ENCODE results near the genes PLG and PRKN.

DNA sequence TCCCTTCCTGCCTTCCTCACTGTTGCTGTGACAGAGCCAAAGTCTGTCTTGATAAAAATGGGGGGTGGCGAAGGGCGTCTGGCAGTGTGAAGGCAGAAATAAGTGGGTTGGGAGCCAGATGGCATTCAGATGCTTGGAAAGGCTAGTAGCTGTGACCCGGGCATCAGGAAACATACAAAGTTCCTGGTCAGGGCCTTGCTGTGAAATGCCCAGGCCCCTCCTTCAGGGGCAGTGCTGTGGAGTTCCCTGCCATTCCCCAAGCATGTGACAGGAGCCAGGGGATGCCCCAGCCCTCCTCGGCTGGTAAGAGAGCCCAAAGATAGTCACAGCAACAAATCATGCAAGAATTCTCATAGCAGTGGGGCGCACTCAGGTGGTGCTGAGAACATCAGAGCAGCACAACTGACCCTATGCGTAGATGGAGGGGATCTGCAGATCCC lies 39.3 kb downstream of the SLC22A1 start:
- PRO-cap: no peak
CAGE:
- cytosol, long polyA minus RNA: no peak
- cytosol, long polyA plus RNA: no peak
- long polyA plus RNA: no peak
- nucleus, long polyA minus RNA: no peak
- nucleus, long polyA plus RNA: no peak

DNA sequence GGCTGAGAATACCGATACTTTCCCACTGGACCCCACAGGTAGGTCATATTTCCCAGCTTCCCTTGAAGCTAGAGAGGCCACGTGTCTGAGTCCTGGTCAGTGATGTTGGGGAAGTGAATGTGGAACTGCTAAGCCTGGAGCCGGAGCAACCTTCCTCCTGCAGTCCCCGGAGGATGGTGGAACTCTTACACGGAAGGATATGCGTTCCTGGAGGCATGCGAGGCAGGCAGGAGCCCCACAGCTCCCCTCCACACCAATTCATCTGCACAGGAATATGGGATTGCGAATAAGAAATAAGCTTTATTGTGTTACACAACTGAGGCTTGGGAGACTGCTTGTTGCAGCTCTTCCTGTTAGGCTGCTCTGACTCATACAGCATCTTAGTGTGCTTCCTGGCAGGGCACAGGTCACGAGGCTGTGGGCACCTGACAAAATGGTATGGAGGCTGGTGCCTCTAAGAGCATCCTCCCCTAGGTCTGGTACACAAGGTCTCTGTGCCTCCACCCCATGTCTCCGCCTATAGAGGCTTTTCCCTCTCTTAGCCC lies 6.7 kb downstream of the SLC22A3 start:
- PRO-cap: no peak
CAGE:
- cytosol, long polyA minus RNA: no peak
- cytosol, long polyA plus RNA: no peak
- long polyA plus RNA: no peak
- nucleus, long polyA minus RNA: no peak
- nucleus, long polyA plus RNA: no peak

- PRO-cap: no peak
CAGE:
- cytosol, long polyA minus RNA: no peak
- cytosol, long polyA plus RNA: no peak
- long polyA plus RNA: no peak
- nucleus, long polyA minus RNA: no peak
- nucleus, long polyA plus RNA: no peak
These were observed 96.9 kb downstream of the SLC22A3 start for GRCh38 chr6:160444905-160445616.

GRCh38 chr6:160701960-160702486 lies at the start of gene PLG:
Gene PLG (plus strand): TSS chr6:160702244.
- PRO-cap: no peak
CAGE:
- cytosol, long polyA minus RNA: no peak
- cytosol, long polyA plus RNA: no peak
- long polyA plus RNA: no peak
- nucleus, long polyA minus RNA: no peak
- nucleus, long polyA plus RNA: no peak

- PRO-cap: no peak
CAGE:
- cytosol, long polyA minus RNA: no peak
- cytosol, long polyA plus RNA: no peak
- long polyA plus RNA: no peak
- nucleus, long polyA minus RNA: no peak
- nucleus, long polyA plus RNA: no peak
These were observed 71.8 kb upstream of the MAP3K4 start for GRCh38 chr6:160919569-160920273.

DNA sequence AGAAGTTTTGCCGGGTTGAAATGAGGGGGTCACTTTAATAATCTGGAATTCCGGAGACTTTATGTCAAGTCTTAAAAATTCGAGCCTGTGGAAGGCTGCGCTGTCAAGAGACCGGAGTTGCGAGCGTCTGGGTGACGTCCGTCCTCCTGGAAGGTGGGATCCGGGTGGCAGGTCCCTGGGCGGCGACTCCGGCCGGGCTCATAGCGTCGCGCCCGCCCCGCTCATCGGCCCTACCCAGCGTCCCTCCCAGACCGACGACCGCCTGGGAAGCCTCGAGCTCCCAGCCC lies 378 bp upstream of the MAP3K4 start:
- PRO-cap: bidirectional peak, plus-strand start at position 249 of the sequence, minus-strand start at position 133 of the sequence
CAGE:
- cytosol, long polyA minus RNA: no peak
- cytosol, long polyA plus RNA: no peak
- long polyA plus RNA: no peak
- nucleus, long polyA minus RNA: no peak
- nucleus, long polyA plus RNA: no peak

DNA sequence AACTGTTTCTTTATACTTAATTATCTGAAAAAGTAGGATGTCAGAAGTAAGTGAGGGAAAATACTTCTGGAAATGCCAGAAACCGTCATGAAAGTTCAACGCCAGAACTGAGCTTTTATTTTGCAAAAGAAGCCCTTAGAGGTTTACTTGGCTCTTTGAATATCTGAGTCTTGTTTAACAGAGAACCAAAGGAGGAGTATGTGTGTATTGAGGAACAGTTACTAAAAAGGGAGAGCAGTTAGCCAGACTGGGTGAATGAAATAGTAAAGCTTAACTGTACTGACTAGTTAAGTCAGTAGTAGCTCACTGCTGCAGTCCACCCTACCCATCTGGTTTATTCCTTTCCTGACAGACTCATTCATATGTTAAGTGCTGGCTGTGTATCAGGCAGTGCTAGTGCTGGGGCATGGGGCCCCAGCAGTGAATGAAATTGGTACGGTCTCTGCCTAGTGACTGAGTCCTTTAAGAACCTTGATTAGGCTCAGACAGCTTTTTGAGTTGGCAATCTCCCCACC lies 20.0 kb downstream of the MAP3K4 start:
- PRO-cap: no peak
CAGE:
- cytosol, long polyA minus RNA: no peak
- cytosol, long polyA plus RNA: no peak
- long polyA plus RNA: no peak
- nucleus, long polyA minus RNA: no peak
- nucleus, long polyA plus RNA: no peak

DNA sequence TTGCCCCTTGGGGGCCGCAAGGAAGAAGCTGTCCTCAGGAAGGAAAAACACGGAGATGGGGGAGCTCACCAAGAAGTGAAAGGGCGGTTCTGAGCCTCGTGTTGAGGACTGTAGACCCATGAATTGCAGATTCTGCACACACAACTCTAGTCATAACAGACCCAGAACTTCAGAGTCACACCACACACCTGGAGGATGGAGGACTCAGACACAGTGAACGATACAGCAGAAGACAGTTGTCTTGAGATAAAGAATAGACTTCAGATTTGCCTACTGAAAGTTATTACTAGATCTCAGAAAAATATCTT lies 88.0 kb downstream of the MAP3K4 start:
- PRO-cap: no peak
CAGE:
- cytosol, long polyA minus RNA: no peak
- cytosol, long polyA plus RNA: no peak
- long polyA plus RNA: no peak
- nucleus, long polyA minus RNA: no peak
- nucleus, long polyA plus RNA: no peak

DNA sequence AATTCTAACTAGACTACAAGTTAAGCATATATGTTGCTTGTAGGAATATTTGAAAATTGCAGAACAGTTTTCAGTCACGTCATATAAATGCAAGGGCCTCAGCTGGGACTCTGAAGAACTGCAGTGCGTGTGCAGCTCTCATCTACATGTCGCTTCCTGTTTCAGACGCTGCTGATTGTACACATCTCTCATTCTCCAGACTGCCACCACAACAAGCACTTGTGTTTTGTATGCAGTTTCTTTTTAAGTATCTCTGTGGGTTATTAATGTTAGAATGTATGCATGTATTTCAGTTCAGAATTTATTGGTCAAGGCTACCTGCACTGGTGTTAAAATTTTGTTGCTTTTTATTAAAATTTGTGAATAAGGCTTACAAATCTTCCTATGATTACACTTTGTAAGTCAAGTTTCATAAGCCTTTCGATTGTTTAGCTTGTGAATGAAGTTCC lies 119.8 kb downstream of the MAP3K4 start:
- PRO-cap: no peak
CAGE:
- cytosol, long polyA minus RNA: no peak
- cytosol, long polyA plus RNA: no peak
- long polyA plus RNA: no peak
- nucleus, long polyA minus RNA: no peak
- nucleus, long polyA plus RNA: no peak

DNA sequence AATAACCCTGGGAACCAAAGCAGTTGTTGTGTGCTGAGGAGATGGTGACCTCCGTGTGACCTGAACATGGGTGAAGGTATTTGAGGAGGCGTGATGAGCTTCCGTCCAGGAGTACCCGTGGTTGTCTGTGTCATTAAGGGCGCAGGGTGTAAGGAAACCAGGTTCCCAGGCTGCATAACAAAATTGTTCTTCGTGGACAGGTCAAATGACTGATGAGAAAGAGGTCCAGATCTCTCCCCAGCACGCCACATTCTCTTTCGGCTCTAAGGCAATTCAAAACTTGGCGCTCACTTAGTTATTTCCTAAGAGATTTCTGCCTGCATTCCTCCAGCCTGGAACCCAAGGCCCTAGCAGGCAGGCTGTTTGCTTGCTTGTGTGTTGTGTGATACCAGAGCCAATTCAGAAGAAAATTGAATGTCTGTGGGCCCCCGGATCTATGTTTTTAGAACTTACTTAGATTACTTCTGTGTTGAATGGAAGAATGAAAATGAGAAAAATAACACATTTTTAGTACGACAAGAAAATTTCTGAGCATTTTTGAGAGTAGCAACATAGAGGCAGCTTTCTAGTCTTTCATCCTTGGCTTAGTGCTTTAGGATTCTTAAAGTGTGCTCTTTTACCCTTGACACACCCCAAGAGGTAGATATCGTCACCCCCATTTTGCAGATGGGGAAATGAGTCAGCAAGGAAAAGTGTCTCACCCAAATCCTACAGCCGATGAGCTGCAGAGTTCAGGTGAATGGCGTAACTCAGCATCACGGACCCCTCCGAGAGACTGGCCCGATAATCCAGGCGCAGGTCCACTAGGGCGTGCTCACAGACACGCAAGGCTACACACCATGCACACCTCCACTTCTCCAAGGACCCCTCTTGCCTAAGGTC lies 139.7 kb downstream of the AGPAT4 start:
- PRO-cap: no peak
CAGE:
- cytosol, long polyA minus RNA: no peak
- cytosol, long polyA plus RNA: no peak
- long polyA plus RNA: no peak
- nucleus, long polyA minus RNA: no peak
- nucleus, long polyA plus RNA: no peak

DNA sequence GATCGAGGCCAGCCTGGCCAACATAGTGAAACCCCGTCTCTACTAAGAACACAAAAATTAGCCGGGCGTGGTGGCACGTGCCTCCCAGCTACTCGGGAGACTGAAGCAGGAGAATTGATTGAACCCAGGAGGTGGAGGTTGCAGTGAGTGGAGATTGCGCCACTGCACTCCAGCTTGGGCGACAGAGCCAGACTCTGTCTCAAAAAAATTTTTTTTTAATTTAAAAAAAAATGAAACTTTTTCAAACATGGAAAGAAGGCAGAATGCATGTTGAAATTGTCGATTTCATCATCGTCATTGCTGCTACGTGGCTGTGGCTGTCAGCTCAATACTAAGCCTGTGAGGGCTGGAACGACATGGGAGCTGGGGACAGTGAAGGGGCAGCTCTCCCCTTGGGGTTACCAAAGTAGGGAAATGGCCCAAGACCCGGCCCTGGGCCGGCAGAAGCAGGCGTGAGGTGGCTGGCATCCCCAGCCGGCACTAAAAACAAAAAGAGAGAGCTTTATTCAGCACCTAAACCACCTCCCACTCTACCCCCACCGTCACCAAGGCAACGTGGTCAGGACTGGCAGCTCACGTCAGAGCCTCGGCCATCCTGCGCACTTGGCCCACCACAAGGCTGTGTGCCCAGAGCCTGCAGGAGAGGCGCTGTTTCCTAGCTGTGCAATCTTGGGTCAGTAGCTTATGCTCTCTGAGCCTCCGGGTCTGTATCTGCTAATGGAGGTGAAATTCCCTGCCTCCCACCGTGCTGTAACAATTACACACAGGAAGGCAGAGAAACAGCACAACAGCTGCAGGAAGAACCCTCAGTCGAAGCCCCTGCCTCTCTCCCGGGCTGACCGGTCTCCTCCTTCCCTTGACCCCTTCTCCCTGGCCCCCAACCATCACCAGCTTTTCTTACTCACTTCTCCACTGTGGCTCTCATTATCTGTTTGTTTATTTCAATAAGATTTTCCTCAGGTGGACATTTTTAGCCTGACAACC lies 30.7 kb downstream of the AGPAT4 start:
- PRO-cap: no peak
CAGE:
- cytosol, long polyA minus RNA: no peak
- cytosol, long polyA plus RNA: no peak
- long polyA plus RNA: no peak
- nucleus, long polyA minus RNA: no peak
- nucleus, long polyA plus RNA: no peak

- PRO-cap: no peak
CAGE:
- cytosol, long polyA minus RNA: no peak
- cytosol, long polyA plus RNA: no peak
- long polyA plus RNA: no peak
- nucleus, long polyA minus RNA: no peak
- nucleus, long polyA plus RNA: no peak
These were observed 101.7 kb upstream of the AGPAT4 start for GRCh38 chr6:161375523-161376018.

DNA sequence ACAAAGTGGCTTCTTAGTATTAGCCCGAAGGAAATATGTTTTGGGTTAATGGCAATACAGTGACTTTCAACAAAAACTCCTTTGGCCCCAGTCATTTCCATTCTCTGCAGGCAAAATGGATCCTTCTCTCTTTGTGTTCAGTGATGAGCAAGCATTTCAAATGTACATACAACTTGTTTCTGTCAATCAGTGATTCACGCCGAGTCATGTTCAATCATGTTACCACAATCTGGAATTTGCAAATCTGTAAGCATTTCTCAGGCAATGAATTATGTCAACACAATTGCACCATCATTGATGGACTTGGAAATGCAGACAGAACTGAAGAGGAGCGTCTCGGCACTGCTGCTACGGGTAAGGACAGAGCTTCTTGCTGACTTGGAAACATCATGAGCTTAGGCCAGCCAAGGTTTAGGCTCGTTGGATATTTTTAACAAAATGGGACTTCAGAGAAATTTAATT lies 132.8 kb upstream of the AGPAT4 start:
- PRO-cap: no peak
CAGE:
- cytosol, long polyA minus RNA: no peak
- cytosol, long polyA plus RNA: no peak
- long polyA plus RNA: no peak
- nucleus, long polyA minus RNA: no peak
- nucleus, long polyA plus RNA: no peak

GRCh38 chr6:162467679-162468326 lies 259.8 kb downstream of the PRKN start:
- PRO-cap: no peak
CAGE:
- cytosol, long polyA minus RNA: no peak
- cytosol, long polyA plus RNA: no peak
- long polyA plus RNA: no peak
- nucleus, long polyA minus RNA: no peak
- nucleus, long polyA plus RNA: no peak

DNA sequence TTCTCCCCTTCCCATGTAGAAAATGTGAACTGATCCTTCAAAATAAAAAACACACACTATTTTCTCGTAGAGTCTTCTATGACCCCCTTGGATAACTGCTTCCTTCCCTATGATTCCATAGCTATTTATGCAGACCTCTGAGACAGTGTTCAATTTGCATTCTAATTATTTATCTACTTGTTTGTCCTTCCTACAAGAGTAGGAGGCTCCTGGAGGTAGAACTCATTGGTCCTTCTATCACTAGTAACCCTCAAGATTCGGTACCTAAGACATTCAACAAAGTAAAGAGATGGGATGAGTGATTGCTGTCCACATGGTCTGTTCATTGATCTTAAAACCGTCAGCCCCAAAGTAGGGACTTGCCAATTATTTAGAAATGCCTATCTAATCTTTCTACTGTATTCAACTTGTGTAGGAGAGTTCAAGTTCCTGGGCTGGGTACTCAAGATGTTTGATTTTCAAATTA lies 67.1 kb downstream of the PRKN start:
- PRO-cap: no peak
CAGE:
- cytosol, long polyA minus RNA: no peak
- cytosol, long polyA plus RNA: no peak
- long polyA plus RNA: no peak
- nucleus, long polyA minus RNA: no peak
- nucleus, long polyA plus RNA: no peak

- PRO-cap: unidirectional peak, plus-strand start at chr6:162727354; unidirectional peak, minus-strand start at chr6:162727754
CAGE:
- cytosol, long polyA minus RNA: no peak
- cytosol, long polyA plus RNA: no peak
- long polyA plus RNA: no peak
- nucleus, long polyA minus RNA: start-site peak on the plus strand at chr6:162727142-162727189, 11 reads
- nucleus, long polyA plus RNA: start-site peak on the minus strand at chr6:162727765-162727777, 5 and 7 reads in 2 replicates
These were observed at the start of gene PRKN for GRCh38 chr6:162726816-162728144. Gene PRKN (minus strand): TSS chr6:162727766.

- PRO-cap: no peak
CAGE:
- cytosol, long polyA minus RNA: no peak
- cytosol, long polyA plus RNA: no peak
- long polyA plus RNA: no peak
- nucleus, long polyA minus RNA: no peak
- nucleus, long polyA plus RNA: no peak
These were observed 360 bp downstream of the PACRG start for GRCh38 chr6:162728145-162728522.

- PRO-cap: no peak
CAGE:
- cytosol, long polyA minus RNA: no peak
- cytosol, long polyA plus RNA: no peak
- long polyA plus RNA: no peak
- nucleus, long polyA minus RNA: no peak
- nucleus, long polyA plus RNA: no peak
These were observed 205.8 kb upstream of the QKI start for GRCh38 chr6:163208794-163209140.

- PRO-cap: no peak
CAGE:
- cytosol, long polyA minus RNA: no peak
- cytosol, long polyA plus RNA: no peak
- long polyA plus RNA: no peak
- nucleus, long polyA minus RNA: no peak
- nucleus, long polyA plus RNA: no peak
These were observed 150.2 kb upstream of the QKI start for GRCh38 chr6:163264246-163264860.

- PRO-cap: no peak
CAGE:
- cytosol, long polyA minus RNA: no peak
- cytosol, long polyA plus RNA: no peak
- long polyA plus RNA: no peak
- nucleus, long polyA minus RNA: no peak
- nucleus, long polyA plus RNA: no peak
These were observed 104.2 kb upstream of the QKI start for GRCh38 chr6:163310260-163310797.